HTR-8/SVneo (cell line): ENCODE measurements around the gene CLASP1.

DNA sequence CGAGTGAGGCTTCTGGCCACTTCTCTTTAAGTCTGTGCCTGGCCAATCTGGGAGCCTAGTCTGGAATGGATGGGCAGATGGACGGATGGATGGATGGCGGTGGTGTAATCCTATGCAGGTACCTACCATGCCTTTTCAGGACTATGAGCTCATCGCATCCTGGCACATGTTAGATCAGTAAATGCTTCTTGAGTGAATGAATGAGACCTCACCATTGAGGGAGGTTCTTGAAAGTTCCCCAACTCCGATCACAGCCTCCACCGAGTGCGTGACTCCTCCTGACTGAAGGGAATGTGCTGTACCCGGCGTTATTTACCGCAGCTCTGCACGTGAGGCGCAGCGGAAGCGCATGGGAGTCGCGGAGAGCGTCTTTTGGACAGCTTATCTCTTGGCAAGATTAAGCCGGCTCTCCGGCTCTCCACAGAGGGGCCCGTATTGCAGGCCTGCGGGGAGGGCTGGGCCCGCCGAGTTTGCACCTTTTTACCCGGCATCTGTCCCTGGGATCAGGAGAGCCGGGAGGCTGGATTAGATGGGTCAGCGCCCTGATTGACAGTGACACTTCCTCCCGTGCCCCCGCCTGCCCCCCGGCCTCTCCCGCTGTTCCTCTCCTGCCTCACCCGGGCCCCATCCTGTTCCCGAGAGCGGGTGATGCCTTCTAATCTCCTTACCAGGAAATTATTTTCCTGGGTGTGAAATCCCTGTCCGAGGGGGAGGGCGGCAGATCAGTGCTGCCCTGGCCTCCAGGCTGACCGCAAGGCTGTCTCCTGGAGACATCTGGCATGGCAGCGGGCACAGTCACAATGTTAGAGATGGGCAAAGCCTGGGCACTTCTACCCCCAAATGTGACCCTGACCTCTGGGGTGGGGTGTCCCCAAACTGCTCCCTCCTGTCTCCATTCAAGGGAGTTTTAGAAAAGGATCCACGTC is 176.3 kb downstream of the INHBB start:
- RRBS, result 93% methylated on average over 16 of the region's 38 CpGs

DNA sequence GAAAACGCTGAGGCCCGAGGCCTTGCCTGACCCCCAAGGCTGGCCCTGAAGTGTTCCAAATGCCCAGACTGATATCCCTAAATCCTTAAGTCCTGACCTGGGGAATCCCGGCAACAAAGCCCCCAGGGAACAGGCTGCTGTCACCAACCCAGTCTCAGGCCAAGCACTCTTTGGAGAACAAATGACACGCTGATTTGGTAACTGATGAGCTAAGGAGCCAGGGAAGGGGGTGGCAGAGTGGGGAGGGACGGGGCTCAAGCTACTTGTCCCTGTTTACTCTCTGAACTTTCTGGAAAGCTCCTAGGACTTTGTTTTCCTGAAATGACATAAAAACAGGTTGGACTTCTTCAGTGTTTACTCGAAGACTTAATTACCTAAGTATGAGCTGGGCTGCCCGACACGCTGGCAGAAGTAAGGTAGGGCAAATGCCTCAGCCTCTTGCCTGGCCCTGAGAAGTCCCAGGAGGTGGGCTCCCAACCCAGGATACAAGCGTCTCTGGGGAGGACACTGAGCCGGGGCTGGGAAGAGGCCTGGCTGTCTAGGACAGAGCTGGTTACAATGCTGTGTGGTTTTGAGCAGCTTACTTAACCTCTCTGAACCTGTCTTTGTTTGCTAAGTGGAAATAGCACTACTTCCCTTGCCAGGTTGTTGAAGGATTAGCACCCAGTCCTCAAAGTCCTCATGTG is 105.5 kb upstream of the GLI2 start:
- RRBS, result no CpG with 5 or more reads among the region's 10 CpGs

DNA sequence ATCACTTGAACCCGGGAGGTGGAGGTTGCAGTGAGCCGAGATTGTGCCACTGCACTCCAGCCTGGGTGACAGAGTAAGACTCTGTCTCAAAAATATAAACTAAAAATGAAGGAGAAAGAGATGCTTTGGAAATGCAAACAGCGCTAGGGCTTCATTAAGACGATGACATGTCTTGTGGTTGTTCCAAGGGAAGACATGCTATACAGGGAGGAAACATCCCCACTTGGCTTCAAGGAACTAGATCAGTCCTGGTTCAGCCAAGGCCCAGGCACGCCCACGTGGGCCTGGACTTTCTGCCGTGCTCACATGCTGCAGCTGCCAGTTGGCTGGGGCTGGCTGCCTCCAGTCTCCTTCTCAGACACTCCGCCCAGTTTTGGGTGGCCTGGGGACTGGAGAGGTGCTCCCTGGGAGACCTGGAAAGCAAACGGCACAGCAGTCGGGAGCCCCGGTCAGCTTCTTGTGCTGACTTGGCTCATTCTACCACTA is 109.6 kb downstream of the GLI2 start:
- RRBS, result no CpG with 5 or more reads among the region's 11 CpGs

- RRBS, result no CpG with 5 or more reads among the region's 18 CpGs
Observed at GRCh38 chr2:120868019-120868463, 132.4 kb downstream of the GLI2 start.

GRCh38 chr2:120914561-120915559 is 179.2 kb downstream of the GLI2 start:
- RRBS, result no CpG with 5 or more reads among the region's 22 CpGs

DNA sequence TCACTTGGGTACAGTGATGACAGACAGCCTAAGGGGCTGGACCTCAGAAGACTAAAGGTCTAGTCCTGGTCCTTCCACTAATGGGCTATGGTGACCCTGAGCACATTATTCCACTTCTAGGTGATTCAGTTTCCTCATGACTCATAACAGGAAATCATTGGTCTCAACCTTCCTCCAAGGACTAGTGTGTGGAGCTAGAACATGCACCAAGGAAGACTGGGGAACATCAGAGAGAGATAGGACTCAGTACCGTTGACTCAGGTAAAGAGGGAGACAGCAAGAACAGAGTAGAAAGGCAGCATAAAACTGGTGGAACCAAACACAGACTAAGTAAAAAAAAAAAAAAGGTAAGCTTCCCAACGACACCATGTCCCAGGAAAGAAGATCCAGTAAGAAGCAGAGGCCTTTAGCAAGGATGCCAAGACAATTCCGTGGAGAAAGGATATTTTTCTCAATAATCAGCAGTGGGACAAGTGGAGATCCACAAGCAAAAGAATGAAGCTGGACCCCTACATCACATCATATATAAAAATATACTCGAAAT is 63.9 kb downstream of the TFCP2L1 start:
- RRBS, result no CpG with 5 or more reads among the region's 4 CpGs

DNA sequence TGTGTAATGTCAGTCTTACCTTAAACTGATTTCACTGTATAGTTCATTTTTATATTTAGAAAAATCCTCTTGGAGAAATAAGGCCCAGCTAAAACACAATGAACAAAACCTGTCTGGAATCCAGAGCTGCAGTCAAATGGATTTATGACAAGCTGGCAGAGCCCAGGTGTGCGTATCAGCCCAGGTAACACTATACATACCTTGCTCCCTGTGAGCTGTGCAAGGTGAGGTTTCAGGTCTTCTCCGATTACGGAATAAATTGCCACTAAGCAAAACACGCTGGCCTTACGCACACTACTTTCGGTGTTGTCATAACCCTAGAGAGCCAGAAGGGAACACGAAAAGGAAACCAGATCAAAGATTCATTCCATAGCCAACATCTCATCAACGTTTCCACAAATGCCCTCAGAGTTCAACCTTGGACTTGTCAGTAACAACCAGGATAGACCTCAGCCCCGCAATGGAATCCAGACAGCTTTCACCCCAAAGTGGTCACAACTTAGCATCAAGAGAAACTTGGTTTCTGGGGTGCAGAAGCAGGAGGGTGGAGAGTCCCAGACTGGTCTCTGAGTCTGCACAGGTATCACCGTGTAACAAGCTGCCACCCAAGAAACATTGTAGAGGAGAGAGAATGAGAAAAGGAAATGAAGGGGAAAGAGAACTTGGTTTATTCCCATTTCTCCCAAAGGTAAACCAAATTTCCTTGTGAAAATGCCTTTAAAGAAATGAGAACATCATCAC is 62.0 kb upstream of the TFCP2L1 start:
- RRBS, result no CpG with 5 or more reads among the region's 10 CpGs

DNA sequence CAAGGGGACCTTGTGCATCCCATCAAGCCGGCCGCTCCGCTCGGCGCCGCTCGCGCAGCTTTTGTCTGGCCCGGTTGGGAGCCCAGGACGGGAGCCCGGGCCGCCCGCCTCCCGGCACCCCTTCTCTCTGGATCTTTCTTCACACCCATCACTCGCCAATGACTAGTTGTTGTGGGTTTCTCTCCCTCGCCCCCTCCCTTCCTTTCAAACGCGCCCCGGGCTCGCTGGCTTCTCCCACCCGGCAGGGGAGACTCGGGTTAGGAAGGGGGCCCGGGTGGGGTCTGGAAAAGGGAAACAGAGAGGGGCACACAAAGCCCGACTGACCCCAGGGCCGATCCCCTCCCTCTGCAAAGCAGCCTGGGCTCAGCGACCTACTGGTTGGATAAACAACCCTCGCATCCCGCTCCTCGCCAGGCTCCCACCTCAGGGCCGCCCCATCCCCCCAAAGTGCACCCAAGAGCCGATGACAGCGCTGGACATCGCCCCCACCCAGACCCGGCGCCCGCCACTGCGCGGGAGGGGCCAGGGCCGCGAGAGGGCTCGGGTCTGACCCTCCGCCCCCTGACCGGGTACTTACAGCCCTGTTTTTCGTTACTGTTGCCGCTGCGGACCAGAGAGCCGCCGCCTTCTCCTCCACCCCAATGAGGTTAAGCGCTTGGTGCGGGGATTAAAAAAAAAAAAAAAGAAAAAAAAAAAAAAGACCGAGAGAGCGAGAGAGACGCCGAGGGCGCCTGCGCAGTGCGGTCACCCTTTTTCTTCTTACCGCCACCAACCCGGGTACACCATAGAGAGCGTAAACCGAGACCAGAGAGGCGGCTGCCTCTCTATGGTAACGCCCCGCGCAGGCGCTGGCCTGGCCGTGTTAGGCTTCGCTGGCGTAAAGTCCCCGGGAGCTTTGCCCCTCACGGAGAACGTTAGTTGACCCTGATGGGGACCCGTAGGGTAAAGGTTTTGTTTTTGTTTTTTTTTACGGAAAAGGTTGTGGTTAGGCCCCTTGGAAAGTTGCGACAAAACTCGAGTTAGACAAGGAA is at the start of gene CLASP1:
Gene CLASP1 (minus strand): TSS at position 668 of the 1,031 bp plus-strand sequence.
- RRBS, result 2% methylated on average over 30 of the region's 76 CpGs

DNA sequence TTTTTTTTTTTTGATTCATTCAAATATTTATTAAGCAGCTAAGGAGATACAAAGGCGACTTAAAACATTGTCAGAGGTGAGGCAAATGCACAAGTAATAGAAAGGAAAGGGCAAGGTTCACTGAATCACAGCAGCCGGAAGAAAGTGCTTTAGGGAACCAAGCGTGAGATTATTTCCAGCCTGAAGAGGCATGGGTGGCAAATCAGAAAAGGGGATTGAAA is 28.6 kb downstream of the NIFK start:
- RRBS, result no CpG with 5 or more reads among the region's 3 CpGs

GRCh38 chr2:121804290-121804741 is 48.9 kb downstream of the TSN start:
- RRBS, result no CpG with 5 or more reads among the region's 6 CpGs

DNA sequence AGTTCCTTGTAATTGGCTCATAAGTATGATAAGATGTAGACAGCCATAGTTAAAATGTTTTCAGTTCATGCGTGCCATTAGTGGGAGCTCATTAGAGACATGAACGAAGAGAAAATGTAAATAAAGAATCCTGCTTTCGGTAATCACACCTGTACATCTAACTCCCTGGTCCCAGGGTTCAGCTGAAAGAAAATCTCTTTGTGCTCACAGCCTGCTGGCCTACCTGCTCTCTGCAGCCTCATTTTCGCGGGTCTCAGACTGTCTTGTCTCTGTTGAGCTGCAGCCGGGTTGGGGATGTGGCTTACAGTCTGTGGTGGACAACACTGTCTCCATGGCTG is 174.7 kb downstream of the TSN start:
- RRBS, result no CpG with 5 or more reads among the region's 6 CpGs

- RRBS, result no CpG with 5 or more reads among the region's 10 CpGs
Observed at GRCh38 chr2:126831414-126832040, 67.2 kb upstream of the TEX51 start.

- RRBS, result no CpG with 5 or more reads among the region's 6 CpGs
Observed at GRCh38 chr2:127078563-127079194, 28.3 kb downstream of the BIN1 start.

DNA sequence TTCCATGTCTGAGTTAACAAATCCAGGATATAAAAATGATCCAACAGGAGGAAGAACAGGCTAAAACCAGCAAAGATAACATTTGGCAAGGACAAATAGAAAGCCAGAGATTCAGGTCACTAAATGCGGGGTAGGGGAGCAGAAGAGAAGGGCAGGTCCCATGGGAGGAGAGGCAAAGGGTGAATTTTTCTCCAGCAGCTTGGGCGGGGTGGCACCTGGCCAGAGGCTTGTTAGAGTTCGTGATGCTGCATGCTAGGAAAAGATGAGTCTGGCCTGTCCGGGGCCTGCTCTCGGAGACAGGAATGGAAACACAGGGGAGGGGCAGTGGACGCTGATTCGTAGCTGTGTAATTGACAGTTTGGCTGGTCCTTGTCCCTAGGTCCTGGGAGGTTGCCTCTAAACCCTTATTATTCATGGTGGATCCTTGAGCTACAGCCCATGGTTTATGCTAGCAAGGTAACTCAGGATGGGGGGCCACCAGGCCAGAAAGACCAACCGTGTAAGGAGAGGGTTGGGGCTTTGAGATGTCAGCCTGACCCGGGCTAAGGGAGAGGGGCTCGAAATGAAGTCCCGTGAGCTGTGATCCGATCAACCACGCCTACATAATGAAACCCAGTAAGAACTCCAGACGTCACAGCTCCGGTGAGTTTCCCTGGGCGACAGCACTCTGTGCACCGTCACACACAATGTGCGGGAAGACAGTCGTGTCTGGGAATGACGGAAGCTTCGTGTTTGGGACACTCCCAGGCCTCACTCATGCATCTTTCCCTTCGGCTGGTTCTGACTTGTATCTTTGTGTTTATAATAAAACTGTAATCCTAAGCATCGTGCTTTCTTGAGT is 44.5 kb downstream of the CYP27C1 start:
- RRBS, result 92% methylated on average over 5 of the region's 23 CpGs

DNA sequence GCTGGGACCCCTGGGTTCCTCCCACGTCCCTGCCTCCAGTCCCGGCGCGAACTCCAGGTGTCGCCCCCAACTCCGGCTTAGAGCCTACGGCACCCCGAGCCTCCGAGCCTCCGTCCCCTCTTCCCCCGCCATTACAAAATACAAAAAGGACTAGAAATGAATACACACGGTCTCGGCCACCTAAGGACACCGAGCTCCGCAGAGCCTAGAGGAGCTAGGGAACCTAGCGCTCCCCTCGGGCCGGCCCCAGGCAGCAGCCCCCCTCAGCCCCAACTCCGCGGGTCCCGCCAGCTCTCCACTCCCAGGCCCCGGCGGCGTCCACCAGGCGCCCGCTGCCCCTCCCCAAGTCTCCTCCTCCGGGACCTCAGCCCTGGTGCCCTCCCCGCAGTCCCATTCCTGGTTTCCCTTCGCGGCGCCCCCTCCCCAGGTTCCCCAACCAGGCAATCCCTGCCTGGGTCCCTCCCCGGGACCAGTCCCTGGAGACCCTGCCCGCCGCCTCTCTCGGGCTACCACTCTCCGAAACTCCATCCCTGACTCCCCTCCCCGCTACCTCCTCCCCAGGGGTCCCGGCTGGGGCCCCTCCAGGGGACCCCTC is 1.0 kb downstream of the CYP27C1 start:
- RRBS, result 2% methylated on average over 18 of the region's 38 CpGs

DNA sequence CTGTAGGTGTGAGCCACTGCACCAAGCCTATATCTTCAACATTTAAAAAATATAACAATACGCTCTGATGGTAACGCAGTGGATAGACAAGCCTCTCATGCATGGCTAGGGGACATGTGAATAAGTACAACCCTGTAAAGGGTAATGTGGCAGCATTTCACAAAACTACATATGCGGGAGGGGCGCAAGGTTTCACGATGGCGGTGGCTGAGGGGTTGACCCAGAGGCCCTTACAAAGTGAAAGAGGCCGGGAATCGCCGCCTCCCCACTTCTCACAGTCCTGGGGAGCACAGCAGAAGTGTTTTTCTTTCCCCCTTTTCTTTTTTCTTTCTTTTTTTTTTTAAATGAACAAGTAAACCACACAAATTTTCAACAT is 26.8 kb upstream of the CYP27C1 start:
- RRBS, result no CpG with 5 or more reads among the region's 9 CpGs

DNA sequence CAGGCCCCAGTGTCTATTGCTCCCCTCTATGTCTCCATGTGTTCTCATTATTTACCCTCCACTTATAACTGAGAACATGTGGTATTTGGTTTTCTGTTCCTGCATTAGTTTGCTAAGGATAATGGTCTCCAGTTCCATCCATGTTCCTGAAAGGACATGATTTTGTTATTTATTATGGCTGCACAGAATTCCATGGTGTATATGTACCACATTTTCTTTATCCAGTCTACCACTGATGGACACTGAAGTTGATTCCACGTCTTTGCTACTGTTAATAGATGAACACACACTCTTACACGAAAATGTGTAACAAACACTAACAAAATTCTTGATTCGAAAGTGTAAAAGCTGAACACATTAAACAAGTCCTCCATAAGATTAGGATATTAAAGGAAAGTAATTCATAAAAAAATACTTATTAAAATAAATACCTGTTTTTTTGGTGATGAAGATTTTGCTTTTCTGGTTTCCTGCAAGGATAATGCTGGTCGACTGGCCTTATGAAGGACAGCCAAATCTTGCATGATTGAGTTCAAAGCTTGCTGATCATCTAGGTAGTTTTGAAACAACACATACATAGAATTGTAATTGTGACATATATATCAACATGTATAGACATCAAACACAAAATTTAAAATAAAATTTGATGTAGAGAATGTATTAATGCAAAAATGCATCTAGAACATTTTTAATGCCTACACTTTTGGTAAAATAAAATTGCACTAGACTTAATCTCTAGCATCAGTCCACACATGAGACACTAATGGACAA is 44.7 kb upstream of the ERCC3 start:
- RRBS, result no CpG with 5 or more reads among the region's 4 CpGs

DNA sequence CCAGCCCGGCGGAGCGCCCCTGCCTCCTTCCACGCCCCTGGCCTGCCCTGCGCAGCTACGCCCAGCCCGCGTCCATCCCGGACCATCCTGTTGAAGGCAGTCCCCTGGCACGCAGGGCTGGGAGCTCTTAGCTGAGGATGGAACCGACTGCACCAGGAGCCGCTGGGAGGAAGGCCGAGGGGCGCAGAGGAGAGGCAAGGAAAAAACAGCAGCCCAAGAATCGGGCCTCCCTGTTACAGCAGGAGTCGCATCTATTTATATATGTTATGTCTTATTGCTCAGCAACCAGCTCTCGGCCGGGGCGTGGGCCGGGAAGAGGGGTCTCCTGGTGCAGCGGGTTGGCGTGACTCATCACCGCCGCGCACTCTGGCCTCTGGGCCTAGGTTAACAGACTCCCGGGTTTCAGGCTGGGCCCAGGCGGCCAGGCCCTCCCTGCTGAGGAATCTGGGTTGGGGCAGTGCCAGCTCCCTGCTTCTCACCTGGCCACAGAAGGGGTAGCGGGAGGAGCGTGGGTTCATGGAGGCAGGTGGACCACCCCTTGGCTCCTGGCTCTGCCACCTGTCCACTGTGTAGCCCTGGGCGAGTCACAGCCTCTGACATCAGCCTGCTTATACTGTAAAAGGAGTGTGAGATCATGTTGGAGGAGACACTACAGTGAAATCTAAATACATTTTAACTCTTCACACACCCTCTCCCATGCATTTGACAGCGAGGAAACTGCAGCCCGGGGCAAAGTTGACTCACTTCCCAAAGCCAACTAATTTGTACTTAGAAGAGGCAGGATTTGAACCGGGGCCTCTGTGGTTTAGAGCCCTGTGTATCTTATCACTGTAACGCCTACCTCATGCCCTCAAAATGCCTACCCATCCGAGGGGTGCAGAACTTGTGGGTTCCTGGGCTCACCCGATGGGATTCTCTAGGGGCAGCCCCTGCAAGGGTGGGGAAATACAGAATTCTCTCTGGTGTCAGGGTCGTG is 13.5 kb upstream of the MAP3K2 start:
- RRBS, result 63% methylated on average over 14 of the region's 37 CpGs

DNA sequence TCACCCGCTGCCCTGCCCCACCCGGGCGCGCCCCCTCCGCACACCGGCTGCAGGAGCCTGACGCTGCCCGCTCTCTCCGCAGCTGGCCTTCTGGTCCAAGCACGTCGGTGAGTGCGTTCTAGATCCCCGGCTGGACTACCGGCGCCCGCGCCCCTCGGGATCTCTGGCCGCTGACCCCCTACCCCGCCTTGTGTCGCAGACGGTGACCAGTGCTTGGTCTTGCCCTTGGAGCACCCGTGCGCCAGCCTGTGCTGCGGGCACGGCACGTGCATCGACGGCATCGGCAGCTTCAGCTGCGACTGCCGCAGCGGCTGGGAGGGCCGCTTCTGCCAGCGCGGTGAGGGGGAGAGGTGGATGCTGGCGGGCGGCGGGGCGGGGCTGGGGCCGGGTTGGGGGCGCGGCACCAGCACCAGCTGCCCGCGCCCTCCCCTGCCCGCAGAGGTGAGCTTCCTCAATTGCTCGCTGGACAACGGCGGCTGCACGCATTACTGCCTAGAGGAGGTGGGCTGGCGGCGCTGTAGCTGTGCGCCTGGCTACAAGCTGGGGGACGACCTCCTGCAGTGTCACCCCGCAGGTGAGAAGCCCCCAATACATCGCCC is 4.7 kb downstream of the PROC start:
- RRBS, result 88% methylated on average over 8 of the region's 56 CpGs